Subcutaneous preadipocyte (primary cell): ENCODE measurements around a stretch of chr10.

DNA sequence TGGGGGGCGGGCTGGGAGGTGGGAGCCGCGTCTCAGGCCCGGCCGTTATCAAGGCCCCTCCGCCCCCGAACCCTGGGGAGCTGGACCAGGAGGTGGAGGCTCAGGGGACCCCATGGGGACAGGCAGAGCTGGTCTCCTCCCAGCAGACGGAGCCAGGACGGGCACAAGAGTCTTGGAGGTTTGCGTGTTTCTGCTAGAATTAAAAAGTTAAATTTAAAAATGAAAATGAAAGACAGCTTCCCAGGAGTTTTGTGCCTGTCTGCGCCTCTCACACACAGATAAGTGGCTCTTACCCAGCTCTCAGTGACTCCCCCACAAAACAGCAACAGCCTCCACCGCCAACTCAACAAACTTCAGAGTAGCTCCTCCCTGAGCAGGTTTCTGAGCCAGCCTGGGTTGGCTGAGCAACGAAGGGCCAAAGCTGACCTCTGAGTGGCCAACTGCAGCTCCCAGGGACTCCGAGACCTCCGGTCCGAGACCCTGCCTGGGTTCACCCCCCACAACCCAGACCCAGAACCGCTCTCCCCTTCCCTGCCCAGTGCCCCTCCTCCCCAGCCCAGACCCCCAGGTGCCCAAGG lies 5.0 kb upstream of the UTF1 start:
- CAGE, long polyA plus RNA: no peak

DNA sequence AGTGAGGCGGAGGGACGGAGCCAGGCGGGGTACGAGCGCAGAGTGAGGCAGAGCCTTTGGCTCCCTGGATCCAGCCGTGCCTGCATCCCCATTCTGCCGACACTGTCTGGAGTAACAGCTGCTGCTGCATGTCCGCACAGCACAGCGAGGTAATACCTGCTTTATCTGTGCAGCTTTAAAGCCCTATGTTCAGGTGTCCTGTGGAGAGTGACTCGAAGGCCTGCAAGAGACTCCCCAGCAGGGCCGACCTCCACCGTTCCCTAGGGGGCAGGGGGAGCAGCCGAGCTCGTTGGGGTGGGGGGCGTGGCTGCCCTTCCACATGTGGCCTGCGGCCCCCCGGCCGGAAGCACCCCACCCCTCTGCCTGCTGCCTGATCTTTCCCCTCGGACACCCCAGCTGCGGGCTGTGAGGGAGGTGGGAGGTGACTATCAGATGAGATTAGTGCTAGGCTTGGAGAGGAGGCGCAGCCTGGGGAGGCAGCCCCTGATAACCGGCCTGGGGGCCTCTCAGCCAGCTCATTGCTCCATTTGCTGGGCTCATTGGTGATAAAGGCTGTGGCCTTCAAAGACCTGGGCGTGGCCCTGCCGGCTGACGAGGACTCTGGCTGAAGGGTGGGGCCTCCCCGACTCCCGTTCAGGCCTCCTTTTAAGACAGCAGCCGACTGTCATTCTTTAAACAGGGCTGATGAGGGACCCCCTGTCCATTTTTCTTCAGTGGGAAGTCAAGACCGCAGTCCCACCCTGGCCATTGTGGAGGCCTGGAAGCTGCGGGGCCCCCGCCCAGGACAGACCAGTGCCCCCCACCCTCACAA lies 8.0 kb downstream of the VENTX start:
- CAGE, long polyA plus RNA: no peak

- CAGE, long polyA plus RNA: no peak
Observed at GRCh38 chr10:133283742-133284127, 7.1 kb upstream of the ADAM8 start.

DNA sequence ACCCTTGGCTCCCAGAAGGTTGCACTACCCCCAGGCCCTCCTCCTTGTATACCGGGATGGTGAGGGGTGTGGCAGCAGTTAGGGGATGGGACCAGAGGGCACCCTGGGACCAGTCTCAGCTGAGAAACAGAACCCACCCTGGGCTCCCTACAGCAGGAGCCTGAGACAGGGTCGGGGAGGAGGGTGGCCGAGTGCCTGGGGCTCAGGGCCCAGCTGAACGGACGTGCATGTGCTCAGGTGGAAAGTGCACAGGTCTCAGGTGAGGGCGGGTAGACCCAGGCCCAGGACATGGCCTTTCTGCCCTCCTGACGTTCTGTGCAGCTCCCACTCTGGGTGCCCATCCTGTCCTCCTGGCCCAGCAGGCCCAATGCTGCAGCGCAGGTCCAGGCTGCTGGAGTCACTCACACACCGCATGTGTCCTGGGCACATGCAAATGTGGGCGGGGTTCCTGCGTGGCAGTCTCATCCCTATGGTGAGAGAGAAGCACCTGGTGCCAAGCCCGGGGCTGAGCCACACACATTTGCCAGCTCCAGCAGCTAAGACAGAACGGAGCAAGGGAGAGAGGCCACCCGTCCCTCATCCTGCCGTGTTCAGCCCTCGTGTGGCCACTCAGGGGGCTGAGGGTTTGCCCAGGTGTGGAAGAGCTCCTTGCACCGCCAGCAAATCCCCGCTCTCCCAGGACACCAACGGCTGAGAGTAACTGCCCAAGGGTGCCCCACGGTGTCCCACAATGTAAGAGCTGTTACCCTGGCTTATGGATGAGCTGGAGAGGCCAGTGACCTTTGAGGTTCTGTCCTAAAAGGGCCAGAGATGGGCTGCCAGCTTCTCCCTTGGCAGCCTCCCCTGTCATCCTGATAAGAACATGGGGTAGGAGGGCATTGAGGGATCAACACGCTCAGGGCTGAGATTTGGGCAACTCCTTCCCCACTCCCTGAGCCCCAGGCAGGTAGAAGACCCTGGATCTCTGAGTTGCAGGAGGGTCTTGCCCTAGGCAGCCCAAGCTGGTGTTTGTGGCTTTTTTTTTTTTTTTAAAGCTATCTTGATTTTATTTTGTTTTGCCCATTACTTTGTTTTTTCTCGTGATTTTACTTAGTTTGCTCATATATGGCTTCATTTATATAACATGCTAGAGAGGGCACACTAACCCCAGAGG lies 4.5 kb downstream of the FUOM start:
- CAGE, long polyA plus RNA: no peak

- CAGE, long polyA plus RNA: no peak
Observed at GRCh38 chr10:133419790-133420253, 4.6 kb downstream of the SPRN start.

- CAGE, long polyA plus RNA: no peak
Observed at GRCh38 chr10:133428904-133429332, 4.5 kb upstream of the SPRN start.

GRCh38 chr10:133519660-133520957 lies 7.1 kb upstream of the CYP2E1 start:
- CAGE, long polyA plus RNA: no peak

DNA sequence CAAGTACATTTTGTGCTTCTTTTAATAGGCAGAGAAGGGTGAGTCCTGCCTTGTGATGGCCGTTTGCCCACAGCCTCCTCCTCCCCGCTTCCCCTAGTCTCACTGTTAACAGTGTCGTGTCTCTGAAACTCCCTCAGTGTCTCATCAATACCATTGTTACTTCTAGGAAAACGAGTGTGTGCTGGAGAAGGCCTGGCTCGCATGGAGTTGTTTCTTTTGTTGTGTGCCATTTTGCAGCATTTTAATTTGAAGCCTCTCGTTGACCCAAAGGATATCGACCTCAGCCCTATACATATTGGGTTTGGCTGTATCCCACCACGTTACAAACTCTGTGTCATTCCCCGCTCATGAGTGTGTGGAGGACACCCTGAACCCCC lies 11.4 kb downstream of the CYP2E1 start:
- CAGE, long polyA plus RNA: no peak